Mesangial cell (primary cell): ENCODE results near the genes APBB2 and UCHL1.

- RAMPAGE, long total RNA, result no peak
Measured at GRCh38 chr4:40625185-40625704, 4.4 kb downstream of the RBM47 start.

GRCh38 chr4:40630379-40631096 is 874 bp upstream of the RBM47 start:
- RAMPAGE, long total RNA, result no peak

DNA sequence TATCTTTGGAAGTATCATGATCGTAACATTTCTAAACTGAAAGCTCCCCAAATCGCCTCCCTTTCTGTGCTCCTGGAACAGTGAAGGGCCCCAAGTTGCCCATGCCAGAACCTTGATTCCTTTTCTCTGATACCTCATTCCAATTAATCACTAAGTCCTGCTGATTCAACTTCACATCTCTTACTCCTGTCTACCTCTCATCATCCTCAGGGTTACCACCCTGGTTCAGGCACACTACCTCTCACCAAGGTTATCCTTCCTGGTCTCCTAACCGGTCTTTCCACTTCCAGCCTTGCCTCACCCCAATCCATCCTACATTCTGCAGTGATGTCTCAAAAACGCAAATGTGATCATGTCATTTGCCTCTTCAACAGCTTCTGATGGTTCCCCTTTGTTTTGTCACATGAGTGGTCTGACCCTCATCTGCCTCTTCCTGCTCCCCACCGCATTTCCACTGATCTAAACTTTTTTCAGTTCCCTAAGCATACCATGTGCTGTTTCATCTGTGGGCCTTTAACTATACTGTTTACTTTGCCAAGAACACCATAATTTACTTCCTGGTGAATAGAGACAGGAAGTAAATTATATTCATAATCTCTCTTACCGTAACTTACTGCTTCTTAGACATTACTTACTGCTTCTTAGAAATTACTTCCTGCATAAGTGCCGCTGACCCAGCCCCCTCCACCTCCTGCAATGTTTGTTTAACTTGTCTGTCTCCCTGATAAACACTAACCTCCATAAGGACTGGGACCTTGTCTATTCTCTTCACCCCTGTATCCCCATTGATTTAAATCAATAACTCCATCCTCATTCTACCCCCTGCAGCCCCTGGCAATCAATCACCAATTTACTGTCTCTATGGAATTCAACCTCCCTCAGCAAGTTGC is 27.1 kb upstream of the NSUN7 start:
- RAMPAGE, long total RNA, result no peak

DNA sequence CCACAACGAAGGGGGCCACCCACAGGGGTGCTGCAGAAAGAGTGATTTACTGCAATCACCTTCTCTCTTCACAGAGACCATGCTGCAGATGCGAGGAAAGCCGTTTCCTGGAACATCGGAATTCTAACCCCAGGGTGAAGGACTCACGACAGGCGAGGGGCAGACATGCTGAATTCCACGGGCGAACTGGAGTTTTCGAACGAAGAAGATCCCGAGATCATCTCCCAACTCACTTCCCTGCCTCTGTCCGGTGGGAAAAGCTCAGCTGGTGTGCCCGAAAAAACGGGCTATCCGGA is 722 bp downstream of the NSUN7 start:
- RAMPAGE, long total RNA, result no peak

DNA sequence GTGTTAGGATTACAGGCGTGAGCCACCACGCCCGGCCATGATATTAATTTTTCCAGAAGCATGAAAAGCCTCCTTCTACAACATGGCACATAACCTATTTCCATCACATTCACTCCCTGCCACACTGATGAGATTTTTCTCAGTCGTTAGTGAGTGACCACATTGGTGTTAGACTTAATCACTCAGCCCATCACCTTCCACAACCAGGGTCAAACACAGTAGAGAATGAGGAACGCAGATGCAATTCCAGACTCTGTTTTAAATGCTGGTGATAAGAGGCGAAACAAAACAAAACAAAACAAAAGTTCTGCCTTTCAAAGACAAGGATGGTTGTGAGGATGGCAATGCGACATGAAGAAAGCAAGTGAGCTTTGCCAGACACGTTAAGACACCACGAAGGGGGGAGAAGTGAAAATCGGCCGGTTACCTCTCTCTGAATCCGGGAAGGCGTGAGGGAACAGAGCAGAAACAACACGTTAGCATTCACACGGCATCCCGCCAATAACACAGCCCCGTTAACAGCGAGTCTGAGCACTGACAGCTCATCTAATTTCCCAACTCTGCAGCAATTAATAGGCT is 92.3 kb downstream of the NSUN7 start:
- RAMPAGE, long total RNA, result no peak

DNA sequence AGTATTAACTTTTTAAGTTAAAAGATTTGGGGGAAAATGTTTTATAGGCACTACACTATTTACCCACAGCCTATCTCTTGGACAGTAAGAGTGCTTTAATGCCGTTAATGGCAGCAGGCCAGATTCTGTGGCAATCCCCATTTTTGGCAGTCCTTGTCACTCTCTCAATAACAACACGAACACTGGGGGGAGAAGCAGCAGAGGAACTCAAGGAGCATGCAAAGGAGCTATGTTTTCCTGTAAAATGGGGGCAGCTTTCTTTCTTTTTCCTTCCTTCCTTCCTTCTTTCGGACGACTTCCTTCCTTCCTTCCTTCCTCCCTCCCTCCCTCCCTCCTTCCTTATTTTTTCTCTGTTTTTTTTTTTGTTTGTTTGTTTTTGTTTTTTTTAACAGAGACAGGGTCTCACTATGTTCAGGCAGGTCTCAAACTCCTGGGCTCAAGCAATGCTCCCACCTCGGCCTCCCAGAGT is 168.7 kb downstream of the NSUN7 start:
- RAMPAGE, long total RNA, result no peak

DNA sequence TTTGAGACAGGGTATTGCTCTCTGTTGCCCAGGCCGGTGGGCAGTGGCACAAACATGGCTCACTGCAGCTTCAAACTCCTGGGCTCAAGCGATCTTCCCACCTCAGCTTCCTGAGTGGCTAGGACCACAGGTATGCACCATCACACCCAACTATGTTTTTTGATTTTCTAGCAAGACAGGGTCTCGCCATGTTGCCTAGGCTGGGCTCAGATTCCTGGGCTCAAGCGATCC is 213.4 kb downstream of the NSUN7 start:
- RAMPAGE, long total RNA, result no peak

DNA sequence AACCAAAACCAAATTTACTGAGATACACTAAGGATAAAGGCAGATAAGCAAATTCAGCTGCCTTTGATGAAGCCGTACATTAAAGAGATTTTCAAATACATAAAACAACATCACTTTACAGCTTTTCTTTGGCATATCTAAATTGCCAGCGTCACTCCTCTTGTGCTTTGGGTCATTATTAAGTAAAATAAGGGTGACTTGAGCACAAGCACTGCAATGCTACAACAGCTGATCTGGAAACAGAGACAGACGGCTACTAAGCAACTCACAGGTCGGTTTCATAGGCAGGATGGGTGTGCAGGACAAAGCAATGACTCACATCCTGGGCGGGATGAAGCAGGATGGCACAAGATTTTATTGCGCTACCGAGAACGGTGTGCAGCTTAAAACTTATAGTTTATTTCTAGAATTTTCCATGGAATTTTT is 215.7 kb downstream of the APBB2 start:
- RAMPAGE, long total RNA, result no peak

- RAMPAGE, long total RNA, result no peak
Measured at GRCh38 chr4:41049069-41049766, 165.1 kb downstream of the APBB2 start.

DNA sequence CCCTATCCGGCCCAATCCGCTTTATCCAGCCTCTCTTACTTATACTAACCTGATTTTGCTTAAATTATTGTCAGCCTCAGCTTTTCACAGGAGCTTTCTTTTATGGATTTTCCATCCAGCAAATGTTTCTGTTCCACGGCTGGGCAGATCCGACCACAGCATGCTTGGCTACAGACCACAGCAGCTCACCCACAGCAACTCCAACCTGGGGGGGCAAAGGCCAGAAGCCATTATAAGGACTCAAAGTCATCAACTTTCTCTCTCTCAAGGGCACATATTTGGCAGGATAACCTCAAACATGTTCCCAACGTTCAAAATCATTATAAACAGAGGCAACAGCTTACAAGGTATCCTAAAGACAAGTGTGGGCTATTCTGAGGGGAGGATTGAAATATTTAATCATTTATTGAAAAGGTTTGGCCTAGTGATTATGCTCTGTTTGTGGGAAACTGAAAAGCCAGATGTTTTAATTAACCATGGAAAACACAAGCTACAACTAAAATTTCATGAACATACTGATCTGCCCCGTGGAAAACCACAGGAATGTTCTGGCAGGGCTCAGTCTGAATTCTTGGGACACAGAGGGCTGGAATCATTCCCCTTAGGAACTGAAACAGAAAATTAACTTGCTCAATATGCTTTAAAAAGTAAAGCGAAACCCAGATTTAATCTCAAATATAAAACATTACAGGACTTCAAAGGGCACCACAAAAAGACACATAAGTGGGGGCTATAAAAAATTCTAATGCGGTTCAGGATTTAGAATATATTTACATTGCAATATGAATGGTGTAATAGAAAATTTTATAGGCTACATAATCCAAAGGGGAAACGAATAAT is 71.2 kb downstream of the APBB2 start:
- RAMPAGE, long total RNA, result no peak

- RAMPAGE, long total RNA, result no peak
Measured at GRCh38 chr4:41144036-41144329, 70.4 kb downstream of the APBB2 start.

DNA sequence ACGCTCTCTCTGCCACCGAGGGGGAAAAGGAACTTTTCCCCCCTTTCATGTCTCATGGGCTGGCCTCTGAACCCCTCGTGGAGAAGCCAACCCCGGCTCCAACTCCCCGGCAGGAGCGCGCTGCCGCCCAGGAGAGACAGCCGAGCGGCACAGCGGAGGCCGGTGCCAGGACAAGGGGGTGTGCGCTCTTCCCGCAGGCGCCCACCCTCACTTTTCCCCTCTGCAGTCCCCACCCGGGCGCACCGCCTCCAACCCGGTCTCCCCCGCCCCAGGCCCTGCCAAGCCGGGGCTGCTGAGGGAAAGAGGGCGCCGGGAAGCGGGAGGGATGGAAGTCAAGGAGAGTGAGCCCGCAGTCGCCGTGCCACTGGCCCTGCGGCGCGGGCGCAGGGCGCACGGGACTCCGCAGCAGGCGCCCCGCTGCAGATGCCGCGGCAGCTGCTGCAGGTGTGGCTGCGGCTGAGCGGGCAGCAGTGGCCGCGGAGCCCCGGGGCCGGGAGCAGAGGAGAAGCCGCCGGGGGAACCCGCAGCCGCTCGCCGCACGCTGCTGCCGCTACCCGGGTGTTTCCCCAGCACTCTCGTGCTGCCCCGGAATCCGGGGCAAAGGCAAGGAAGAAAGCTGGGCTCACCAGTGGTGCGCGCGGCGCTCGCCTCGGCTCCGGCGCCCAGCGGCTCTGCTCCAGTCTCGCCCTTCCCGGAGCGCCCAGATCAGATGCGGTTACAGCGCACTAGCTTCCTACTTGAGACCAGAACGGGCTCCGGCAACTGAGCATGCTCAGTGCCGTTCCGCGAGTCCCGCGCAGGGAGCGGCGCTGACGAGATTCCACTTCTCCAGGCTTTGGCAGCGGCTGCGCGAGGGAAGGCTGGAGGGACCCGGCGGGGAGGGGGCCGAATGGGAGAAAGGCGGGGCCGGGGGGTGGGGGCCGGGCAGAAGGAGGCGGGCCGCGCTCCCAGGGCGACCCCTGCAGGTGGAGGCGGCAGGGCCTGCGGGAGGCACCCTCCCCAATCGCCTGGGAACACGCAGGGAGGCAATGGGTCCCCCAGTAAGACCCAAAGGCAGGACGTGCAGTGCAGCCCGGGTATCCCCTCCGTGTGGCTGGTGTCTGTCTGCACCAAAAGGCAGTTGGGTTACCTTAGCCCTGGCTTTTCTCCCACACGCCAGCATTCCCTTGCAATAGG is at the start of gene APBB2:
Gene APBB2 (minus strand): TSS at position 764 of the 1,176 bp plus-strand sequence.
- RAMPAGE, long total RNA, result start-site peak on the minus strand centred at position 756 of the sequence, 157 bp wide, 909 reads

DNA sequence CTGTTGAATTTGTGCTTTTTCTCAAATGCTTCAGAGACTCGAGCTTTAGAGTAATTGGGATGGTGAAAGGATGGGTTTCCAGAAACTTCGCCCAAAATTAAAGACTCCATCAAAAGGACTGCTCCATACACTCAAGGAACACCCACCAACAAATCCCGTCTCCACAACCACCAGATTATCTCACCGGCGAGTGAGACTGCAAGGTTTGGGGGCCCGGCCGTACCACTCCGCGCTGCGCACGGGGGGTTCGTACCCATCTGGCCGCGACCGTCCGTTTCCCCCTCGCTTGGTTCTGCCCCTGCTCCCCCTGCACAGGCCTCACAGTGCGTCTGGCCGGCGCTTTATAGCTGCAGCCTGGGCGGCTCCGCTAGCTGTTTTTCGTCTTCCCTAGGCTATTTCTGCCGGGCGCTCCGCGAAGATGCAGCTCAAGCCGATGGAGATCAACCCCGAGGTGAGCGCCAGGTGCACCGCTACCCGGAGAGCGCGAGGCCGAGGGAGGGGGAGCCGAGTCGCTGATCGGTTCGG is at the start of gene UCHL1:
Gene UCHL1 (plus strand): TSS at position 370 of the 525 bp plus-strand sequence.
- RAMPAGE, long total RNA, result start-site peak on the plus strand centred at position 366 of the sequence, 40 bp wide, 5,111 reads

- RAMPAGE, long total RNA, result no peak
Measured at GRCh38 chr4:41361659-41361877, 104.8 kb downstream of the UCHL1 start.

DNA sequence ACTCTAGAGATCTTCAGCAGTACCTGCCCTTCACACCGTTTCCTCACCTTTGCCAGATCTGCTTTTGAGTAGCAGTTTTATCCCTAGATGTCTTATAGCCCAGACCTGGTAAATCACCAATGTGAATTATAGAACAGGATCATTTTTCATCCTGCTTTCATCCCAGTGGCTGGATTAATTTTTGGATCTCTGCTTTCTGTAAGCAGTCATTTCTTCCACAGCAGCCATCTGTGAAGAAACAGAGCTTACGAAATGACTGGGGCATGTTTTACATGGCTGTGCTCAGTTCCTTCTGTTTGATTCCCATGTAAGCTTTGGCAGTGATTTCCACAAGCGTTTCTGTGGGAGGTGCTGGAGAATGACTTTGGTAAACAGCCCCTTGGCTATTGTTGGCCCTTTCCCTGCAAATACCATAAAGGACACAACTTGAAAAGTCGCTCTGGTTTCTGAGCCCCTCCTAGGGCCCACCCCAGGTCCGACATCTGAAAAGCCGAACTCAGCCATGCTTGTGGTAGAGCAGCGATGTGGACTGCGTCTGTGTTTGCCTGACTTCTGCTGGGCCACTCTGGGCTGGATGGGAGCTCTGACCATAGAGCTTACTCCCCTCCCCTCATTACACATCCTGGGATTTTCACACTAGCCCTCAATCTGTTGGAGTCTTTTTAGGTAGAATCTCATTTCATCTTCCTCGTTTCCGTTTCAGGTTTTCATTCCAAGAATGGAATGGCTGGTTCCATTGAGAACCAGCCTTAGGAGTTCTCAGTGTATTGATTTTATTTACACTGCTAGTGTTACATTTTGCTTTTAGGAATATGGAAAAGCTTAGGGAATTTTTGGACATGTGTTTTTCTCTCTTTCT is 3.8 kb downstream of the LIMCH1 start:
- RAMPAGE, long total RNA, result no peak

- RAMPAGE, long total RNA, result no peak
Measured at GRCh38 chr4:41709711-41710240, 38.7 kb downstream of the PHOX2B start.

- RAMPAGE, long total RNA, result no peak
Measured at GRCh38 chr4:41935704-41936099, 473 bp downstream of the TMEM33 start.

GRCh38 chr4:41956857-41957784 is 21.9 kb downstream of the TMEM33 start:
- RAMPAGE, long total RNA, result no peak

DNA sequence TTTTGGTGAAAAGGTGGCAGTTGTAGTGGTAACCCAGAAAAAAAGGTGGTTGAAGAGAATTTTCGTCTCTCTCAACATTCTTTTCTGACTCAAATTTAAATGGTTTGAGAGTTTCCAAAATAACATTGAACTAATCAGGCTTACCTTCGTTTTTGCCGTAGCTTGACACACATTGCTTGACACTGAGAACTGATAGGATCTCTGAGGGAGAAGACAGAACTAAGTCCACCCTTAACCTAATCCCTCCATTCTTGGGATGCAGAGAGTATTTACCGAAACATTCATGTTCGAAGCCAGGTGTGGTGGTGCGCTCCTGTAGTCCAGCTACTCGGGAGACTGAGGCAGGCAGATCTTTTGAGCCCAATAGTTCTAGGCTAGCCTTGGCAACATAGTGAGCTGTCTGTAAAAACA is 1.0 kb downstream of the SLC30A9 start:
- RAMPAGE, long total RNA, result no peak

GRCh38 chr4:42025057-42025397 is 34.7 kb downstream of the SLC30A9 start:
- RAMPAGE, long total RNA, result no peak